Cardiac atrium fibroblast (primary cell): ENCODE measurements around a stretch of chr15.

- RAMPAGE, long total RNA = no peak
These were observed 19.5 kb downstream of the RAB27A start for GRCh38 chr15:55270063-55270652.

DNA sequence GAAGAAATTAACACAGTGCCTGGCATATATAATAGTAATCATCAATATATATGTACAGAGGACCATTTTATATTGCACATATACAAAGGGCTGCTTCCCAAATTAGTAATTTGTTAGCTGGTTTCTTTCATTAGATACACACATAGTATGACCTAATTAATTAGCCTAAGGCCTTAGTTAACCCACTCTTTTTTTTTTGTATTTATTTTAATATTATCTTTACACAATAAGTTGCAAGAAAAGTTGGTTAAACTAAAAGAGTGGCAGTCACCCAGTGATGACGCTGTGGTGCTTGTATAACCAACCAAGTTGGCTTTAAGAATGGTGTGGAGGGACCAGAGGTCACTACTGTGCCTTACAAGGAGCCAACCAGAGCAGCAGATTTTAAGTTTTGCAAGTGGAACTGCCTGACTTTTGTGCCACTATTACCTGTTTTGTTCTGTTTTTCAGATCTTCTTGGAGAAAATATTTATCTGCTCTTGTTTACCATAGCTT, 850 bp downstream of the PIGB start:
- RAMPAGE, long total RNA = no peak

GRCh38 chr15:55587507-55588051, 566 bp downstream of the PYGO1 start:
- RAMPAGE, long total RNA = no peak

- RAMPAGE, long total RNA = no peak
These were observed 84.2 kb downstream of the NEDD4 start for GRCh38 chr15:55909046-55909852.

DNA sequence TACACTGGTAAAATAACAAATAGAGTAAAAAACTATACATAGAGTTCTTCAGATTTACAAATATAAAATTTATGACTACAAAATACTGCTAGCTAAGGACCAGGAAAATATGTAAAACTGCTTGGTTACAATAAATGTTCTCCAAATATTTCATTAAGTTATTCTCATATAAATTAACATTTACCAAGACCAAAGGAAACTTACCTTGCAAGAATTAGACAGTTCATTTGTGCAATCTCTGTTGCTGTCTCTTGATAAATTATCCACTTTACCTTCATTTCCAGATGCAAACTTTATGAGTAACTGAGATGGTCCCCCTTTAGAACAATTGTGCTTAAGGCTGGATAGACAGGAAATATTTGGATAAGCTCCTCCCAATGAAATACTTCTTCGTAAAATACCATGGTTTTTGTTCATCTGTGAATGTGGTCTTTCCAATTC, 78.3 kb downstream of the NEDD4 start:
- RAMPAGE, long total RNA = no peak

DNA sequence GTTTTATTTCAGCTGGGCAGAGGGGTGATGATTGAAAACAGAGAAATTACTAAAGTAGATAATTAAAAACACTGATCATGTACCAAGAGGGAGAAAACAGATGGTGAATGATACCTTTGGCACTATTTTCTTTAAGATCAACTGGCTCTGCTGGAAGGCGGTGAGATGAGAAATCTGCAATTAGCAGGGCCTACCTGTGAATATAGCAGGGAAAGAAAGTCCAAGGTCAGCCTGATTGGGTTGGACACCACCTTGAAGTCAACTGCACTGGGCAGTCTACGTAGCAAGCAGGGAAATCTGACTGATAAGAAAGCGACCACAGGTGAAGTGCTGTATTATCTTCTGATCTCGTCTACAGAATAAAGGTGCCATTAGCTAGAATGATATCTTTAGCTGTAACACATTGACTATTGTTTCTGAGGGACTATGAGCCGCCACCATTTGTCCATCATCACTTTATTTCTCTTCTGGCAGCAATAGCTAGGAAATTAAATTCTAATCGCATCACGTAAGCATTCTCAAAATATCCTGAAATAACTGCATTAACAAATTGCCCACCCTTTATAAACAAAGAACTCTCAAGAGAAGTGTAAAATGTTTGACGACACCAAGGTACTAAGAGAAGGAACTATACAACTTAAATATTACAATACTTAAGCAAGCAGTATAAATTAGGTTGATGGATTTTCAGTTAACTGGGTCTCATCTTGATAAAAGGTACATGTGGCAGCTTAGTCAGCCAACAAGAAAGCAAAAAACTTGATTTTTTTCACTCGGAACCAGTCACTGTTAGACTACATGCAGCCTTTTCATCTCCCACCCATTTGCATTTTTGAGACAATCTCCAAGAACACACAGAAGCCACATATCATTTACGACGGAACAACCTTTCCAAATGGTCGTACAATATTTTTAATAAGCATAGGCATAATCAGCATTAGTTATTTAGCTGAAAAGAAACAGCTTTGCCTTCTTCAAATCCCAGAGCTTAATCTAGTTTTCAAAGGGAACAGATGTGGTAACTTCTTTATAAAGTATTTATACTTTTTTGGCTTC, 1.3 kb downstream of the NEDD4 start:
- RAMPAGE, long total RNA = no peak

DNA sequence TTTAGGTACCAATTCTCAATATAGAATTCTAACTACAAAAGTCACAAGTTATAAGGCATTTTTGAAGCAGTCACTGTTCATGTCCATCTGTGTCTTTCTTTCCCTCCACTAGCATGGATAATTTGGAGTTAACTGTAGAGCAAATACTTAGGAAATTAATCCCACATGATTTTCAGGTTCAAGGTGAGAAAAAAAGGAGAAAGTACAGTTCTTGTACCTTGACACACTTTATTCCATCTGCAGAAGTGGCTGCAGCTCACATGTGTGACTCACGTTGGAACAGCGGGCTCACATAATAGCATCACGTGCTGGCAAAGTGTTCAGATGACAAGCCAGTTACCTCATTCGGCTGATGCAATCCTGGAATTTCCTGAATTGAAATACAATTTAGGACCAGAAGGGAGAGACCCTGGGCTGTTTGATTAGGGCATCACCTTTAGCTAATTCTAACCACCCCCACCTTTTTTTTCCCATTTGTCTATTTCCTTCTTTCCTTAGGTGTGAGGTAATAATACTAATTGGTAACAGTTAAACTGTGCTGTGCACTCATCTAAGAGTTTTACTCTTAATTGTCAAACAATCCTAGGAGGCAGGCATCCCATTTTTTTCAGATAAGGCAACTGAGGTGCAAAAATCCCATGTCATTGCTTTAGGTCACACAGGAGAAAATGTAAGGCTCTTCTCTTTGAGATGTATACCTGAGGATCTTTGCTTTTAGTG, 47.1 kb upstream of the NEDD4 start:
- RAMPAGE, long total RNA = no peak

GRCh38 chr15:56043193-56043824, 49.9 kb upstream of the NEDD4 start:
- RAMPAGE, long total RNA = no peak

DNA sequence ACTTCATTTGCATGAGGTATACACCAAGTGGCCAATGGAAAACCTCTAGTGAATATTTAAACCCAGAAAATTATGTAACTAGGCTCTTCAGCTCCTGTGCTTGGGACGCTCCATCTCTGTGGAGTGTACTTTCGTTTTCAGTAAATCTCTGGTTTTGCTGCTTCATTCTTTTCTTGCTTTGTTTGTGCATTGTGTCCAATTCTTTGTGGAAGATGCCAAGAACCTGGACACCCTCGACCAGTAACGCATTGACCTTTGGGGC, 50.3 kb upstream of the NEDD4 start:
- RAMPAGE, long total RNA = no peak

GRCh38 chr15:56099185-56099677, 105.8 kb upstream of the NEDD4 start:
- RAMPAGE, long total RNA = no peak

- RAMPAGE, long total RNA = no peak
These were observed 2.3 kb upstream of the RFX7 start for GRCh38 chr15:56245812-56246597.

DNA sequence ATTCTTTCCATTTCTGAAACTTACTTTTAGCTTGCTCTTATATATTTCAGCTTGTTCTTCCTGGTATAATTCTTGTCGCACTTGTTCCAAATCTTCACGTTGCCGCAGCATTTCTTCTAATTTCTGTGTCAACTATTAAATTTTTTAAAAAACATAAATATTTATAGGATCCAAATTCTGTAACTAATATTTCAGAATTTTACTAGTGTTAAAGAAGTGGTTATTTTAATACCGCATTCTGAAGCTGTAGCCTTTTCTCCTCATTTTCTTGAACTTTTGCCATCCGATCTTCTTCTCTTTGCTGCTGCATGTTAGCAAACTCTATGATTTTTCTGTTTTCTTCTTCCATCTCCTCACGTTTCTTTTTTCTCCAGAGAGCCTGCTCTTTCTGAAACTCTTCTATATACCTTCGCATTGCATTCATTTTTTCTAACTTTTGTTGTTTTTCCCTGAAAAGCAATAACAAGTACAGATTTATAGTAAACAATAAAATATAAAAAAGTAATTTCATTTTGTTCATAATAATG, 21.5 kb downstream of the MNS1 start:
- RAMPAGE, long total RNA = no peak

- RAMPAGE, long total RNA = no peak
These were observed 44.6 kb downstream of the TCF12 start for GRCh38 chr15:56962839-56963677.

DNA sequence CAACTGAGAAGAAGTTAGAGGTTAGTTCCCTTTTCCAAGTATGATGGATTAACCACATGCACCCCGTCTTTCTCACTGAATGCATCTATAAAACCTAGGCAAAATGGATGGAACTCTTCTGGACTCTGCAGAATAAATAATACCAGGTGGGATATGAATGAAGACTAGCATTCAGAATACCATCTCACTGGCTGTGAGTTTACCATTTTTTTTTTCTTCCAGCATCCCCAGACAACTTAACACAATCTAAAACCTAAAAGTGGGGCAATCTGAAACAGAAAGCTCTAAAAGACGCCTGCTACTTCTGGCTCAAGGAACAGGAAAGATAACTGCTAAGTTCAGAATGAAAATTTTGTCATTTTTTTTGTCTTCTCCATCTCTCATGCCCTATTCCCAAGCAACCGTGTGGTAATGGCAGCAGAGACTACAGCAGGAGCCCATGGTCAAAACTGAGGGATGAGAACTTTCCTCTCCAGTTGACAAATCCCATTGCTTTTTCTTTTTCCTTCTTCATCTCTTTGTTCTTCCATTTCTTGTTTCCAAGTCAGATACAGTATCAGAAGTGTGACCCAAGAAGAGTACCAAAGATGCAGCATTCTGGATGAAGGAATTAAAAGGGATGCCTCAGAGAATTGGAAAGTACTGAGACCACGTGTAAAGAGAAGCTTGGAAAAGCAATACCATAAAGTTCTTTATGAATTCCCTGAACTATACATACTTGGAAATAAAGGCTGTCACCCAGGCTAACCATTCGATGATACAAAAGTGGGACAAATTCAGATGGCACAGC, 74.6 kb downstream of the TCF12 start:
- RAMPAGE, long total RNA = no peak

DNA sequence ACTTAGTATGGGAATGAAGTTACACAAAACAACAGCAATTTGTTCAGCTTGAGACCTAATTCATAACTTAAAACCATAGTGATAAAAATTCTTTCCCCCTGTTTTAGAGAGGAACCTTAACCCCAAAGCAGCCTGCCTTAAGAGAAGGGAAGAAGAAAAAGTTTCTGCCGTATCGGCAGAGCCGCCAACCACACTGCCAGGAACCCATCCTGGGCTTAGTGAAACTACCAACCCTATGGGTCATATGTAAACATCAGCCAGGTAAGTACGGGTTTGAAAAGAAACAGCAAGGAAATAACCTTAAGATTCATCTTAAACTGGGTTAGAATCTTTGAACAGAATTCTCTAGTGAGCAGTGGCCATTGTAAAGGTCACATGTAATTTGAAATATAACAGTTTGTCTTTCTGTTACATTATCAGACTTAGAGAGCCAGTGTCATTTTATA, 93.9 kb upstream of the CGNL1 start:
- RAMPAGE, long total RNA = no peak

GRCh38 chr15:57305845-57306711, 70.2 kb upstream of the CGNL1 start:
- RAMPAGE, long total RNA = no peak

- RAMPAGE, long total RNA = no peak
These were observed 51.9 kb upstream of the CGNL1 start for GRCh38 chr15:57324364-57324916.

DNA sequence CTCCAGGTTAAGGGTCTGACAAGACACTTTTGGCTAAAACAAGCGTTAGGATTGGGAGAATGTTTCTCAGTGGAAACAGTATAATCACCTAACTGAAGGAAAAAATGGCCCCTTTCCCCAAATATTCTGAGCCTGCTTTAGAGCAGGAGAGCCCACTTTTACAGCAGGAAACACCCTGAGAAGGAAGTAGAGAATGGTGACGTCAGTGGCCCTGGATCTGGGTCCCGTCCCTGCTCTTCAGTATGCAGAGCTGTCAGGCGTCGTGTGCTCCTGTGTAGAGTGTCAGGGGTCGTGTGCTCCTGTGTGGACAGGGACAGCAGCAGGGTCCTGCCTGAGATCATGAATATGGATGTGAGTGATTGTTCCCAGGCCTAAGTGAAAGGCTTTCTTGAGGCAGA, 45.2 kb downstream of the CGNL1 start:
- RAMPAGE, long total RNA = no peak

DNA sequence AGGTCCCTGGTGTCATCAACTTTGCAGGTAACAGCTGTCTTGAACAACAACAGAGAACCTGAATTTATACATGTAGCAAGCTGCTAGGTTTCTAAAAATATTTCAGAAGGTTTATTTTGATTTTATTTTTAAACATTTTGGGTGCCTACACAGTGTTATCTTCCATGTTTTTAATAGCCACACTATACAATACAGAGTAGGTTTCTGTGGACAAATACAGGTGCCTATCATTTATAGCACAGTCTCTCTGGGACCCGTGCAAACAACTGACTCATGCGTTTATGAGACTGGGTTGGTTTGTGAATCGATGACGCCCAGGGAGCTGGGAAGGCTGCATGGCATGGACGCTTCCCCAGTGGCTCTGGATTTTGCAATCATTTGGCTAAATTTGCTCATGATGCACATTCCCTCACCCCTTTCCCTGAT, 50.9 kb downstream of the CGNL1 start:
- RAMPAGE, long total RNA = no peak

GRCh38 chr15:57437398-57438076, 61.2 kb downstream of the CGNL1 start:
- RAMPAGE, long total RNA = no peak